ENCODE measurements around a stretch of chr6.

GRCh38 chr6:13302175-13303152, 25.9 kb downstream of the TBC1D7 start:
- PRO-cap = bidirectional peak, plus-strand start at chr6:13303048, minus-strand start at chr6:13302790; bidirectional peak, plus-strand start at chr6:13303332, minus-strand start at chr6:13303093

- PRO-cap = unidirectional peak, plus-strand start at chr6:13303904
Observed at GRCh38 chr6:13303562-13304098, 24.7 kb downstream of the TBC1D7 start.

GRCh38 chr6:13523770-13524419, 36.5 kb upstream of the GFOD1 start:
- PRO-cap = no peak

DNA sequence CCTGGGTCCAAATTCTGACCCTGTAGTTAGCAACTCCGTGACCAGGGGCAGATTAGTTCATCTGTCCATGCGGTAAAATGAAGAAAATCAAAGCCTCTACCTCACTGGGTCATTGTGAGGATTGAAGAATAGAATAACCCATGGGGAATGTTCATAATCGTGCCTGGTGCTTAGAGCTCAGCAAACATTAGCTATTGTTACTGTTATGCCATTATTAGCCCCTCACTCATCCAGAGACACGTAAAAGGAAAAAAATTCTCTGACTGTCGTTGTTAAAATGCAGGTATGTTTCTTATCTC, 5.3 kb upstream of the SIRT5 start:
- PRO-cap = no peak

- PRO-cap = bidirectional peak, plus-strand start at chr6:13574960, minus-strand start at chr6:13574944; bidirectional peak, plus-strand start at chr6:13575027, minus-strand start at chr6:13574997; bidirectional peak, plus-strand start at chr6:13575232, minus-strand start at chr6:13575230; unidirectional peak, minus-strand start at chr6:13575306
Observed at GRCh38 chr6:13574856-13575442, 548 bp downstream of the SIRT5 start.

GRCh38 chr6:13620660-13621601, 5.8 kb downstream of the NOL7 start:
- PRO-cap = no peak

- PRO-cap = no peak
Observed at GRCh38 chr6:13621602-13622555, 6.7 kb downstream of the NOL7 start.

GRCh38 chr6:13651830-13652447, 36.8 kb downstream of the NOL7 start:
- PRO-cap = no peak

- PRO-cap = no peak
Observed at GRCh38 chr6:13702752-13704012, 8.5 kb downstream of the RANBP9 start.

DNA sequence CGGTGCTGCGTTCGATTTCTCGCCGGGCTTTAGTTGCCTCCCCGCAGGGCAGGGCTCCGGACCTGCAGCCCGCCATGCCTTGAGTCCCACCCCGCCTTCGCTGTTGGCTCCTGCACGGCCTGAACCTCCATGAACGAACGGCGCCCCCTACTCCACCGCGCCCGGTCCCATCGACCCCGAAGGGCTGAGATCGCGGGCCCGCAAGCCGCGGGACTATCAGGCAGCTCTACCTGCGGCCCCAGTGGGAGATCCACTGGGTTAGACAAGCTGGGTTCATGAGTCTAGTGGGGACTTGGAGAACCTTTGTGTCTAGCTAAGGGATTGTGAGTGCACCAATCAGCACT, 45.9 kb upstream of the MCUR1 start:
- PRO-cap = no peak

DNA sequence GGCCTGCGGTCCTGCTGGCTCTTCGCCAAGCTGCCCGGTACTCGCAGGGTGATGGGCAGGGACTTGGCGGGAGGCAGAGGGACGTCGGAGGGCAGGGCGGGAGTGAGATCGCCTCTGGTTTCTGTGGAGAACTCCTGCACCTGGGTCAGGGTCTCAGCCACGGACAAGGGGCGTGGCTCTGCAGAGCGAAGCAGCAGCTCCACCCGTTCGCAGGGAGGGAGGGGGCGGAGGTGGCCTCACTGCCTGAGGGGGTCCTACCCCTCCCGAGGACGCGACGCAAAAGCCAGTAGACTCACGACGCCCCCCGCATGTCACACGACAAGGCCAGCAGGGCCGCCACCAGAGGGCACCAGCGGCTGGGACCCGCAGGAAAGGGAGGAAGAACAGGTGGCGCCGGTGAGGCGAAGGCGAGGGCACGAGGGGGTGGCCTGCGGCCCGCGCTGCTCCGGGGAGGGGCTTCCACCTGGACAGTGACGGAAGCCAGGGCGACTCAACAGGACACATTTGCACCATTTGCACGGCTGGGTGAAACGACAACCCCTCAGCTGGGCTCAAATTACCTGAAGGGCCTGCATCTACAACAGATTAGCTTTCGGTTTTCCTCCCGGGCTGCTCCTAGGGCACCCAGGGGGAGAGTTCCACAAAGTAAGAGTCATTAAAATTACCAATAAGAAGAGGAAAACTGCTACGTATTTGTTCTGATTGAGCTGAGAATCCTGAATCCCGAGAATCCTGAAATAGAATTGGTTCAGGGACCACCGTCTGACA, 51.0 kb upstream of the RNF182 start:
- PRO-cap = no peak

DNA sequence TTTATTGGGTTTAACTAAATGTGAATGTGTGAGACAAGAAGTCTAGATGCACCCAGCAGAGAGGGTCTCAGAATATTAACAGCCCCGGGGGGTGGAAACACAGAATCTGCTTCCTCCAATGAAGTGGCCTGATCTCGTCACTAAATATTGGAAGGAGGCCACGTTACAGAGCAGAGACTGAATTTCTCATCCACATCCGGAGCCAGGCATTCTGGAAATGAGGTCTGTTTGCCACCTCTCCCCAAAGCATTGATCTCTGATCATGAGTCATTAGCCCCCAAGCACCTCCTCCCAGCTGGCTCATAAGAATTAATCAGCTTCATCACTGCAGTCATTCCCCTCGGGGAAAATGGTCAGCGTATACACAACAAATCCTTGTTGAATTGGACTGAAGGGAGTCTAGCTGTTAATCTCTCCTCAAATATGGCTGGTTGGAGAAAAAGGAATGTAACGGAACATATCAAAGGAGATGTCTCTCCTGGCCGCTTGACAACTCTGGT, 76.5 kb downstream of the RNF182 start:
- PRO-cap = no peak

- PRO-cap = no peak
Observed at GRCh38 chr6:14134639-14135144, 17.1 kb downstream of the CD83 start.

DNA sequence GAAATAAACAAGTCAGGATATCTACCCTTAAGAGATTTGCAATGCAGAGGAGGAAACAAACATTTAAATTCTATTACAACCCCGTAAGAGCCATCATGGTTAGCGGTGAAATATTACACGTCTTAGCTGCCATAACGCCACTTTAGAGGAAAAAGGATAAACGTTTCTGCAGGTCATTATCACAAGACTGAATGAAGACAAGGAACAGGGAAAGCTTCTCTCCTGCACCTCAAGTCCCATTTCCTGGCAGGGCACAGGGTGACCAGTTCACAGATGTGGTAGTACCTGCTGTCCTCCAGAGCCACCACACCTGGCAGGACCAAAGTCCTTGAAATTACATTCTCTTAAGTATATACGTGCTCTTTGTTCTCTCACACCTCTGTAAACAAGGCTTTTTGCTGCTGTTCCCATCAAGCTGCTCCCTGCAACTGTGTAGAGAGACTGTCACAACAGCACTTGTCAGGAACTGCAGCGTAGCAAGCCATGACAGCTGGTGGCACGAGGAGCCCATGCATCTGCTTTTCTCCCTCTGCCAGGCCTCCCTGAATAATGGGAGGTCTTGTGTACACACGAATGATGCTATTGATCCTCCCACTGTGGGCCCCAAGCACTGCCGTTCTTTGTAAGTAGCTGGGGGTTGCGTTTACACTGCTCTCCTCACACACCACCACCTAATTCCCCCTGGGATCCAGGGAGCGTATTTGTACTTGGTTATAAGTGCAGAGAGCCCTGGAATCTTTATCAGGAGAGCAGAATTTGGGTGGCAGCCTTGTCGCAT, 431.7 kb downstream of the CD83 start:
- PRO-cap = bidirectional peak, plus-strand start at position 449 of the sequence, minus-strand start at position 242 of the sequence

DNA sequence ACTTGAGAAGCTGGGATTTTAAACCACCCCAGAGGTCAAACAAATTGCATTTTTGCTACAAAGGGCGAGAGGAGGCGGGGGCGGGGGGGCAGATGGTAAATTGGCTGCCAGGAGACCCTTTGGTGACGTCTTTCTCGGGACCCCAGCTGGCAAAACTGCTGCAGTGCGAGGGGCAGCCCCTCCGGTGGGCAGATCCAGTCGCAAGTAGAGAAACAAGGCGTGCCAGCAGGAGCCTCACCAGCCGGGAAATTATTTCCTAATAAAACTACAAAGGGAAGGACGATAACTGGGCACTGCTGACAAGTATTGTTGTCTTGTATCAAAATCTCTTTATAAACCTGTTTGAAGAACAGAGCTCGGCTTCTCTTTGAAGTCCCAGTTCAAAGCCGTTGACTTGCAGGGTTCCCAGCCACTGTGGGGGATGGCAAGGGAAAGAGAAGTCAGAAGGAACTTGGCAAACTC, 504.4 kb downstream of the CD83 start:
- PRO-cap = no peak

DNA sequence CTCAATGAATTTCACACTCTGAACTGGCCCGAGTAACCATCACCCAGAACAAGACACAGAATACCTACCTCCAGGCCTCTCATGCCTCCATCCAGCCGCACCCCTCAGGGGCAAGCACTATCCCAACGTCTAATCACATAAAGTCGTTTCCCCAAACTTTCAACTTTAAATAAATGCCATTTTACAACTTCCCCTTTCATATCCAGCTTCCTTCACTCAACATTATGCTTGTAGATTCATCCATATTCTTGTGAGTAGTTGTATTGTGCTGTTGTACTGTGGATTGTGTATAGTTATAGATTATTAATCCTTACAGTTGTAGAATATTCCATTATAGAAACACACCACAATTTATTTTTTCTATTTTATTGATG, 539.1 kb downstream of the CD83 start:
- PRO-cap = no peak

DNA sequence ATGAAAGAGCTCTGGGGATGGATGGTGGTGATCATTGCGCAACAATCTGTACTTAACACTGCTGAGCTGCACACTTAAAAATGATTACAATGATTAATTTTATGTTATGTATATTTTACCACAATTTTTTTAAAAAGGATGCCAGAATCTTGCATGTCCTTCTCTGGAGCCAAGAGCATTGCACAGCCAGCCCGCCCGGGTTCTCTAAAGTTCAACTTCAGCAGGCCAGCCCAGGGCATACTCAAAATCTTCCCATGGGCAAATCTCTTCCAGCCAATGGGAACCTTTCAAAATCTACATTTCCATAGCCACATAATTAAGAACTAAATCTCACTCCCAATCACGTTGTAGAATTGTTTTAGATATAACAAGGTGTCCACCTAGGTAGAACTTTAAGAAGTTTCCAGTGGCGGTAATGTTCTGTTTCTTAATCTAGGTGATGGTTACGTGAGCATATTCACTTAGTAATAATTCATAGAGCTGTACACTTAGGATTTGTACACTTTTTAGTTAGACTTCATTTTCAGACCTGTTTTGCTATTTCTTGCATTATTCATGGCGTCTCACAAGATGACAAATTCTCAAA, 518.5 kb upstream of the JARID2 start:
- PRO-cap = no peak

DNA sequence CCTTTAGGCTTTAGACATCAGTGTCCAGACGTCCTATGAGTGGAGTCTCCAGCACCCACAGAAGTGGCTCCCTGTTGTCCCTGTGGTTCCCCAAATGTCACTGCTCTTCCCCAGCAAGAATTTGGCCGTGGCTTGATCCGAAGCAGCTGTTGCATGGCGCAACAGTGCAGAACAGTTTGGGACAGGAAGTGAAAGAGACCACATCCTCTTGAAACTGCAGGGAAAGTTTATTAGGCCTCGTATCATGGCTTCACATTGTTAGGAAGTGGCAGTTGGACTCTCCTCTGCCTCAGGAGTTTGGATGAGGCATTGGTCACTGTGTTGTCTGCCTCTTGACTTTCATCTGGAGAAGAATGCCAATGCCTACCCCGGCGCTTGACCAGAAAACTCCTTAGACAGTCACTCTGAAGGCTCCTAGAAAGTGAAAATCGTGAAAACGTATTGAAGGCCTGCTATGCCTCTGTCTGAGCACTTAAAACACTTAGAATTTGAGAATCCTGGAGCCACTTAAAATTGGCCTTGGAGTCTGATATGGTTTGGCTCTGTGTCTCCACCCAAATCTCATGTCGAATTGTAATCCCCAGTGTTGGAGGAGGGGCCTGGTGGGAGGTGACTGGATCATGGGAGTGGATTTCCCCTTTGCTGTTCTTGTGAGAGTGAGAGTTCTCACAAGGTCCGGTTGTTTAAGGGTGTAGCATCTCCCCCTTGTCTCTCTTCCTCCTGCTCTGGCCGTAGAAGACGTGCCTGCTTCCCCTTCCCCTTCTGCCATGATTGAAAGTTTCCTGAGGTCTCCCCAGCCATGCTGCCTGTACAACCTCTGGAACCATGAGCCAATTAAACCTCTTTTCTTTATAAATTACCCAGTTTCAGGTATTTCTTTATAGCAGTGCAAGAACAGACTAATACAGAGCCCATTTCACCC, 334.9 kb upstream of the JARID2 start:
- PRO-cap = no peak

- PRO-cap = no peak
Observed at GRCh38 chr6:14984325-14984735, 261.5 kb upstream of the JARID2 start.

DNA sequence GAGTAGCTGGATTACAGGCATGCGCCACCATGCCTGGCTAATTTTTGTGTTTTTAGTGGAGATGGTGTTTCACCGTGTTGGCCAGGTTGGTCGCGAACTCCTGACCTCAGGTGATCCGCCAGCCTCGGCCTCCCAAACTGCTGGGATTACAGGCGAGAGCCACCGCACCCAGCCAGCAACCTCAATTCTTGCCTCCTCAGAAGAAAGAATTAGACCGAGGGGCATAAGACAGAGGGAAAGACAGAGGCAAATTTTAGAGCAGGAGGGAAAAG, 259.8 kb upstream of the JARID2 start:
- PRO-cap = no peak

All from colonic mucosa (tissue), 1 donor.